PFSK-1 (cell line): ENCODE measurements around the gene UGT1A6.

DNA sequence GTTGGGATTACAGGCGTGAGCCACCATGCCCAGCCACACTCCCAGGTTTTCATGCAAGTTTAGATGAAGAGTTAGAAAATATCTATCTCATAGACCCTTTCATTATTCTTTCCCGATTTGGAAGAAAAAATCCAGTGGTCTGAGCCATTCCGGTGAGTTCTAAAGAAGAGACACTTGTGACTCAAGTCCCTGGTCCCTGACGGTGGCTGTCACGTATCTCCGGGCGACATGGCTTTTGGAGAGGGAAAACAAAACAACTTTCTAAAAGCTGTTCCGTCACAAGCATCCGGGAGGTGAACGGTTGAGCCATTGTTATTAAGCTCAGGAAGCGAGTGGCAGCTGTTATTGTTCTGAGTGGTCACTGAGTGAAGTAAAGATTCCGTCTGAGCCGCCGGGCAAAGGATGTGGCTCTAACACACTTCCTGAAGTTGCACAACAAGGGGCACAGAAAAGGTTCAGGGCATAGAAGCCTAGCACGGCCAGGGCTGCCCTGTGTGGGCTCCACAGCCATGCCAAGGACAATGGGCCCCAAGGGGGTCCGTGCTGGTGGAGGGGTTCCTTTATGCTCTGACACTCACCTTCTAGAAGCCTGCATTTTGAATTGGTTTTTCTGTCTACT is 24.3 kb downstream of the INPP5D start:
- RRBS: 3% methylated on average over 9 of the region's 16 CpGs

DNA sequence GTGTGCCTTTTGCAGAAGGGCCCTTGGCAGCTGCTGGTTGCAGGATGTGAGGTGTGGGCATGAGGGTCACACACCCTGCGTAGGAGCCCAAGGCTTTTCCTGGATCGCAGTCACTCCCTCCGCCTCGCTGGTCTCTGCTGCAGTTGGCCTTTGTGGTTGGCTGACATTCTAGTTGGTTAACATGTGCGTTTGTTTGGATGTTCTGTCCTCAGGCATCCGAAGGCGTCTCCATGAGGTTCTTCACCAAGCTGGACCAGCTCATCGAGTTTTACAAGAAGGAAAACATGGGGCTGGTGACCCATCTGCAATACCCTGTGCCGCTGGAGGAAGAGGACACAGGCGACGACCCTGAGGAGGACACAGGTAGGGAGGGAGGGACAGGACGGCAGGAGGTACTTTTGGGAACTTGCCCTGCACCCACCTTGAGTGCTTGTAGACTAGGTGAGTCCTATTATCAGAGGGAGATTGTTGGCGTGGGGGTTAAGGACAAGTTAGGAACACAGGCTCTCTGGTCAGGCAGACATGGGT is 61.8 kb downstream of the INPP5D start:
- RRBS: no CpG with 5 or more reads among the region's 13 CpGs

GRCh38 chr2:233143140-233143424 is 82.9 kb downstream of the INPP5D start:
- RRBS: no CpG with 5 or more reads among the region's 5 CpGs

DNA sequence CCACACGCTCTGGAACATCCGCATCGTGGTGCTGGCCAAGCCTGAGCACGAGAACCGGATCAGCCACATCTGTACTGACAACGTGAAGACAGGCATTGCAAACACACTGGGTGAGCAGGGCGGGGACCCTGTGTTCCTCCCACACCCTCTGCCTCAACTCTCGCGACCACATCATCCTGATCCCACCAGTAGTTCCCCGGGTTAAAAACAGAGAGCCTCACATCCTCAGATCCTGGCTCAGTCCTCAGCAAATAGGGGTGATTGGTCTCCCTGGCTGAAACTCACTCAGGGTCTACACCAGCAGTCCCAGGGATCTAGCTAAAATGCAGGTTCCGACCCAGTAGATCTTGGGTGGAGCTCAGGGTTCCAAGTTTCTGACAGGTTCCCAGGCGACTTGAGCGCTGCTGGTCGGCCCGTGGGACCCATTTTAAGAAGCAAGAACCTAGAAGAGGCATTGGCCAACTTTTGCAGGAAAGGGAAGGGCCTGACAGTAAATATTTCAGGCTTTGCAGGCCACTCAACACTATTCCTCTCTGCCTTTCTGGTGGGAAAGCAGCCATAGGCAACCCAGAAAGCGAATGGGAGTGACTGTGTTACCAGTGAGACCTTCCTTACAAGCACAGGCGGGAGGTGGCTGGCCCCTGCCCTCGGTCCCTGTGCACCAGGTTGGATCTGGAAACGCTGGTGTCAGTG is 87.0 kb upstream of the ATG16L1 start:
- RRBS: no CpG with 5 or more reads among the region's 19 CpGs

- RRBS: no CpG with 5 or more reads among the region's 8 CpGs
These were observed 37.9 kb upstream of the ATG16L1 start for GRCh38 chr2:233213525-233214062.

GRCh38 chr2:233387244-233388067 is 33.2 kb downstream of the DGKD start:
- RRBS: no CpG with 5 or more reads among the region's 24 CpGs

GRCh38 chr2:233457991-233458505 is 103.8 kb downstream of the DGKD start:
- RRBS: no CpG with 5 or more reads among the region's 21 CpGs

DNA sequence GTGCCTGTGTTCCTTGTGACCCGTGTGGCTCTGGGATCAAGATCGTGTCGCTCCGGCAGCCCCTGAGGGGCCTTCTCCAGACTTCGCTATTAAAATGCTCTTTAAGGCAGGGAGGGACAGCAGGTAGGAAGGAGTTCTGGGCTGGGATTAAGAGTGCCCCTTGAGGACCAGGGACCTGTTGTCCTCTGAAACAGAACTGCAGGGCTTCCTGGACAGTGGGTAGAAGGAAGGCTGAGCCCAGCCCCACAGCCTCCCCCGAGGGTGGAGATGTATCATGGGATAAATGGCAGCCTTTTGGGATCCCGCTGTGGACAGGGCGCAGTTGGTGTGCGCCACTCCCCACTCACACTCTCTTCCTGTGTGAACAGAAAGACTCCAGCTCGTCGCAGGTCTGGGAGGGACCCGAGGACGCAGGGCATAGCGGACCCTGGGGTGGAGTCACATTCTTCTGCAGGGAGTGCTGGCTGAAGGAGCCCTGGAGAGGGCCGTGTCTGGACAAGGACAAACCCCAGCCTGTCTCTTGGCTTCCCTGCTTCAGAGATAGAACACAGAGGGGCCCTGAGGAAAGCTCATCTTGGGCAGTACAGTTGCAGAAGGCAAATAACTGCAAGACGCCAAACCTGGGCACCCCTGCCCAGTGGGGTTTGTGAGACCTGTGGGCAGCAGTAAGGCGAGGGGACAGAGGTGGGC is 102.1 kb downstream of the USP40 start:
- RRBS: 96% methylated on average over 4 of the region's 17 CpGs

- RRBS: no CpG with 5 or more reads among the region's 21 CpGs
These were observed 93.0 kb downstream of the USP40 start for GRCh38 chr2:233473529-233474128.

GRCh38 chr2:233582916-233583986 is 16.7 kb upstream of the USP40 start:
- RRBS: no CpG with 5 or more reads among the region's 37 CpGs

DNA sequence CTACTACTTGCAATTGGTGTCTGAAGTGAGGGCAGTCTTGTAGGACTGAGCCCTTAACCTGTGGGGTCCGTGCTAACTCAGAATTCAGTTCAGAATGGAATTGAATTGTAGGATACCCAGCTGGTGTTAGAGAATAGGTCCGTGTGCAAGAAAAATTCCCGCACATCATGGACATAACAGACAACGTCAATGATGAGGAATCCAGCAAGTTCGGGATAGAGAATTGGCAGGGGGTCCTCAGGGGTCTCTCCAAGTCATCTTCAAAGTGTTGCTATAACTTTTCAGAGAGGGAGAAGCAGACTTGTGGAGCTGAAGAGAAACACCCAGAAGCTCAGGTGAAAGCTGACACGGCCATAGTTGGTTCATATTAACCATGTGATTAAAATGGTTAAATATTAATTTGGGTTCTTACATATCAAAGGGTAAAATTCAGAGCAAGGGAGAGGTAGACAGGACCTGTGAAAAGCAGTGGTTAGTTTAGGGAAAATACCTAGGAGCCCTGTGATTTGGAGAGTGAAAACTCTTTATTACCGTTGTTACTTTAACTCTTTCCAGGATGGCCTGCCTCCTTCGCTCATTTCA is at the start of gene UGT1A6:
UGT1A6 (plus strand) TSS at position 442 of the 582 bp plus-strand sequence.
- RRBS: no CpG with 5 or more reads among the region's 8 CpGs

GRCh38 chr2:233699959-233700586 is 7.4 kb downstream of the UGT1A6 start:
- RRBS: no CpG with 5 or more reads among the region's 3 CpGs

- RRBS: no CpG with 5 or more reads among the region's 46 CpGs
These were observed 14.9 kb downstream of the UGT1A3 start for GRCh38 chr2:233743514-233744363.

DNA sequence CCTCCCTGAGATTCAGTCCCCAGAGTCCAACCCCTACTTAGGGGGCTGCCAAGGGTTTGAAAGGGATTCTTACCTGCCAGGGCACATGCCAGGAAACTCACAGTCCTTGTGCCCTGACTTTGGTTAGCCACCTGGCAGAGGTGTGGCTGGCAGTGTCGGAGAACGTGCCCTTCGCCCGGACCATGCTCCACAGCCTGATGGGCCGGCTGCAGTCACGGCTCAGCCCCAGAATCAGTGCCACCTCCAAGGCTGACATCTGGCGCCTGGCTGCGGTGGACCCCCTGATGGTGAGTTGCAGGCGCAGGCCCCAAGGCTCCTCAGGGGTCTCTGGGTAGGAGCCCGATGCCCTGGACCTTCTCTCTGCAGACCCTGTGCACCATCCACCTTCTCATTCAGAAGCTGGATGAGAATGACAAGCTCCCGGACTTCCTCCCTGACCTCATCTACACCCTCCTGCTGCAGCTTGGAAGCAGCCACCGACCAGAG is 32.3 kb downstream of the HJURP start:
- RRBS: 65% methylated on average over 2 of the region's 12 CpGs

GRCh38 chr2:233823192-233823884 is 31.0 kb downstream of the HJURP start:
- RRBS: 68% methylated on average over 2 of the region's 21 CpGs

DNA sequence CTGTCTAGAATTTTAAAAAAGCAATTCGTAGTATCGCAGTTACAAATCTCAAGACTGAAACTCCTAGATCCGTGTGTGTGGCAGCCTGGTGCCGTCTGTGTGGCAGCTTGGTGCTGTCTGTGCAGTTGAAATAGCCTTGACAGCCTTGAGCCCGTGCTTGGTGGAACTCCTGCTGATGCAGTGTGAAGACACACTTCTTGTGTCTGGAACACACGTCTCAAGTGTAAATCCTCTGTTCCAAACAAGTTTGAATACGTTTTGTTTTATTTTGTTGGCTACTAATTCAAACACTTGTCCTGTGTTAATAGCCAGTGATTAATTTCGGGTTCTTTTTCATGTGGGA is 152.6 kb downstream of the SPP2 start:
- RRBS: no CpG with 5 or more reads among the region's 8 CpGs

- RRBS: no CpG with 5 or more reads among the region's 6 CpGs
These were observed 201.3 kb downstream of the SPP2 start for GRCh38 chr2:234251736-234252323.

- RRBS: 46% methylated on average over 3 of the region's 4 CpGs
These were observed 162.7 kb downstream of the ARL4C start for GRCh38 chr2:234334116-234334706.

- RRBS: no CpG with 5 or more reads among the region's 3 CpGs
These were observed 127.9 kb downstream of the ARL4C start for GRCh38 chr2:234369006-234369426.

DNA sequence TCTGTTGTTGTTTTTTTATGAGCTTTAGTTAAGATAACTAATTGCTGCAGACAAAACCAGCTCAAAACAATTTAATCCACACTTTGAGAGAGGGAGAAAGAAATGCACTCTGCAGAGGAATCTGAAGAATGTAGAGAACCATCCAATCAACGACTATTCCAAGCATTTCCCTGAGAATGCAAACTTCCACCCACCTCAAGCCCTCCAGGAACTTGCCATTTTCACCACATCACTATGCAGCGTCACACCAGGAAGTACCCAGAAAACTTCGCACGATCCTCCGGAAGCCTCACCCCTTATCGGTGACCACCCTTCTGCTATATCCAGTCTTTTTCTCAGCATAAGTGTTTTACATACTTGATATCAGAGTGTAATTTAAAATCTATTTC is 69.2 kb downstream of the ARL4C start:
- RRBS: no CpG with 5 or more reads among the region's 6 CpGs